ENCODE measurements around a stretch of chr10.

- RRBS: 10% methylated on average over 42 of the region's 120 CpGs
CAGE:
- cytosol, long polyA plus RNA: no peak
- long polyA plus RNA: no peak
- nucleus, long polyA plus RNA: no peak
Observed at GRCh38 chr10:8050290-8051559, 3.8 kb upstream of the GATA3 start.

- RRBS: no CpG with 5 or more reads among the region's 18 CpGs
CAGE:
- cytosol, long polyA plus RNA: no peak
- long polyA plus RNA: no peak
- nucleus, long polyA plus RNA: no peak
Observed at GRCh38 chr10:8073719-8074721, 19.5 kb downstream of the GATA3 start.

DNA sequence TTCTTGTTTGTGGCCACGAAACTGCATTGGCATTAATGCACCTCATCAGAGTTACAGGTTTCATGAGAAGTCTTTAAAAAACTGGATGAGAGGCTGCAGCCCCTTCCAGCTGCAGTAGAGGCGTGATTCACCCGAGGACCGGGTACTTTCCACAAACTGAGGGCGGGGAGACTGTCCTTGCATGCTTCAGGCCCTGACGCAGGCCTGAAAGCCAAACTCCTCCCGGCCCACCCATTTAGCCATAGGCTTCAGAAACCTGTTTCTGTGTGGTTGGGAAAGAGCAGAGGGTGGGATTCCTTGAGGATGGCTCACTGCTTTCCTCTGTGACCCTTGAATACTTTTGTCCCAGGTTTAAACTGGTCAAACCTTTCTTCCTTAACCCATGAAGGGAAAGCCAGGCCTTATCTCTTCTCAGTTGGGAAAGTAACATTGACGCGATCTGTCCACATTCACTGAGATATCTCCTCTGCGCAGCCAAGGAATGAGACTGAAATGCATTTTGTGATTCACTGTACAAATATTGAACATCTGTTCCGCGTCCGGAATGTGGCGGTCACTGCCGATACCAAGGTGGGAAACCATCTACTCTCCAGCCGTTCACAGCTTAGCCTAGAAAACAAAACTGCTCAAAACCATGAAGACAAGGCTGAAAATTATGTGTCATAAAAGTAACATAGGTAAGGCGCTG, 311.7 kb downstream of the GATA3 start:
- RRBS: 23% methylated on average over 4 of the region's 17 CpGs
CAGE:
- cytosol, long polyA plus RNA: no peak
- long polyA plus RNA: no peak
- nucleus, long polyA plus RNA: no peak

DNA sequence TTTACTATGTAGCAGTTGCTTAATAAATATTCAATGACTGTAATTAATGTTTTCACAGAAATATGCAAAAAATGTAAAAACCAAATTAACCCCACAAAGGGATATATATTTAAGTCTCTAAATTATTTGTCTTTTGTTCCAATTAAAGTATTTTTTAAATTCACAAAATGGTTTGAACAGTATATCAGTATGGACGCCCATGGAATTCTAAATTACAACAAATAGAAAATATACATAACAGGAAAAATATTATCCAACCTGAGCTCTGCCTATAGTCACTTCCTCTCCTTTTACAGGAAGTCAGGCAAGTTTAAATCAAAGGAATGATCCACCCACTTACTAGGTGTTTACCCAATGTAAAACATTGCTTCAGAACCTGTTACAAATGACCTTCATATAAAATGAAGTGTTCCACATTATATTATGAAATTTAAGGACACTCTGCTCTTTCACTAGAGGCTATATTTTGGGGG, 722.4 kb downstream of the GATA3 start:
- RRBS: no CpG with 5 or more reads among the region's 1 CpG
CAGE:
- cytosol, long polyA plus RNA: no peak
- long polyA plus RNA: no peak
- nucleus, long polyA plus RNA: no peak

DNA sequence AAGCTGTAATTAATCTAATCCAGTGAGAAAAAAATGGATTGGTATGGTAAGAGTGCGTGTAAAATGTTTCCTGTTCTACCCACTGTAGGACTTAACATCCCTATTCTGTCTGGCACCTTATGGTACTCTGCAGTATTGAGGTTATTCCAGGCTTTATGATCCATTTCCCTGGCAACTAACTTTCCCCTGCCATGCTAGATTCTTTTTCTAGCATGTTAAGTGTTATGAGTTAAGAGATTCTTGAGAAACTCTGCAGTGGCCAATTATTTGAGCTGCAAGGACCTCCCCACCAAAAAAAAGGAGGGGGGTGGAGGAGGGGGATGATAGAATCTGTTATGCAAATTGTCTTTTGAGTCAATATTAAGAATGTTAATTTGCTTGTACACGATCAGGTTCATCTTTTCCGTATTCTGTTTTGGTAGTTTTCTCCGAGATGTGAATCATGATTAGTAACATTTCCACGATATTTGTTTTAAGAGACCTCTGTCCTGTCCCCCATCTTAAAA, 1.7 kb downstream of the CELF2 start:
- RRBS: no CpG with 5 or more reads among the region's 5 CpGs
CAGE:
- cytosol, long polyA plus RNA: no peak
- long polyA plus RNA: no peak
- nucleus, long polyA plus RNA: no peak

DNA sequence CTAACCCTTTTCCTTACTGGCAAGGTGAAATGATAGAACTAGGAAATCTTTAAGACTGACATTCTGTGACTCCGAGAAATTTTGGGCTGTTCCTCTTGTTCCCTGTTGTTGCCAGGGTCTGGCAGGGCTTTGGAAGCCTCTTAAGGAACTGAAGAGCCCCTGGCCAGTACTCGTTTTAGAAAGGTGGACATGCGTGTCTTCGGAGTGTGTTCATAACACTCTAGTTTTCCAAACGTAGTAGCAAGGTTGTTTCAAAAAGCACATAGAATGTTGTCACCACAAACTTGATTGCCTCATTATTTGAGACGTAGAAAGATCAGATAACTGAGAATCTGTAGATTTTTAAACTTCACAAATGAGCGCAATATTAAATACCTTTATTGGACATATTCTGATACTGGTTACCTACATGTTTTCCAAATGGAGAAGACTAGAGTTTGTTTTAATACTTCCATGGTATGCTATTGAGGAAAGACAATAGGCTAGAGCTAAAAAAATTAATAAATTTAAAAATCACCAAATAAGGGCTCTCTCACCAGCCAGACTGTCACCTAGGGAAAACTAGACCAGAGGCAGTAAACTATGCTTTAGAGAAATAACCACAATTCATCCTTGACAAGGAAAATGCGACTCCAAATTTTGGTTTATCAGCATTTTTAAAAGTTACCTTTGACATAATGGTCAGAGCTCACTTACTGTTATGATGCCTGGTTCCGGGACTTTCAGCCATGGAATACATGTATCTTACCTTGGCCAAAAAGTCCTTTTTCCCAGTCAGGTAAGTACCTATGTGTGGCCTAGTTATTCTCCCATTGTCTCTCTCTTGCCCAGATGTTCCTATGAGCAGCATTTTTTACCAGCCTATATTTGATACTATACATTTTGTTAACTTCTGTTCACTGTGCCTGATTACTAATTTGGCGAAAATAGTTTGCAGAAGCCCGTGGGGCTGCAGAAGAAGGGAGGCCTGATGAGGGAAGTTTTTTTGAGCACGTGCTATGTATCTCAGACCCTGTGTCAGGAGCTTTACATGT, 149.4 kb downstream of the CELF2 start:
- RRBS: no CpG with 5 or more reads among the region's 12 CpGs
CAGE:
- cytosol, long polyA plus RNA: no peak
- long polyA plus RNA: no peak
- nucleus, long polyA plus RNA: no peak

DNA sequence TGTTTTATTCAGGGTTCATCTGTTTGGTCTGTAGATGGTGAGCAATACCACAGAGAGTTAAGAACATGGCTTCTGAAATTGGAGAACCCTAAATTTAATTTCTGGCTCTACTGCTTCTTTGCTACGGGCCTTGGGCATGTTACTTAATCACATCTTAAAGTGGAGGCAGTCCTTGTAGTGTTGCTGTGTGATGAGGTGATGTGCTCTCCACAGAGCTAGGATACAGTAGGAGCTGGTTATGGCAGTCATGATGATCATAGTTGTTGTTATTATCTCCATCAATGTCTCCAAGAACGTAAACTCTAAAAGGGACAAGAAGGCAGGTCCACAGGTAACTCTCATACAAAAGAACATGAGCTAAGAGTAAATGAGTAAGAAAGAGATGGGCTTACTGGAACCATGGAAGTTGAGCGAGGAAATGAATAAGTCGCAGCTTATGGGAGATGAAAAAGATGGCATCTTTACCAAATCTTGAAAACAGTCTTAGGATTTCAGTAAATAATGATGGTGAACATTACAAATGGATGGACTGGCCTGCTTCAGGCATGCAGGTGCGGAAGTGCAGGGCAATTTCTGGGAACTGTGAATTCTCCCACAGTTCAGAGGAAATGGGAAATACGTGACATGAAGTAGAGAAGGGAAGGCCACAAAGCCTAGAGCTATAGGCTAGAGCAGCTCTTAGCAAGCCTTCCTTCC, 151.4 kb downstream of the CELF2 start:
- RRBS: no CpG with 5 or more reads among the region's 6 CpGs
CAGE:
- cytosol, long polyA plus RNA: no peak
- long polyA plus RNA: no peak
- nucleus, long polyA plus RNA: no peak

DNA sequence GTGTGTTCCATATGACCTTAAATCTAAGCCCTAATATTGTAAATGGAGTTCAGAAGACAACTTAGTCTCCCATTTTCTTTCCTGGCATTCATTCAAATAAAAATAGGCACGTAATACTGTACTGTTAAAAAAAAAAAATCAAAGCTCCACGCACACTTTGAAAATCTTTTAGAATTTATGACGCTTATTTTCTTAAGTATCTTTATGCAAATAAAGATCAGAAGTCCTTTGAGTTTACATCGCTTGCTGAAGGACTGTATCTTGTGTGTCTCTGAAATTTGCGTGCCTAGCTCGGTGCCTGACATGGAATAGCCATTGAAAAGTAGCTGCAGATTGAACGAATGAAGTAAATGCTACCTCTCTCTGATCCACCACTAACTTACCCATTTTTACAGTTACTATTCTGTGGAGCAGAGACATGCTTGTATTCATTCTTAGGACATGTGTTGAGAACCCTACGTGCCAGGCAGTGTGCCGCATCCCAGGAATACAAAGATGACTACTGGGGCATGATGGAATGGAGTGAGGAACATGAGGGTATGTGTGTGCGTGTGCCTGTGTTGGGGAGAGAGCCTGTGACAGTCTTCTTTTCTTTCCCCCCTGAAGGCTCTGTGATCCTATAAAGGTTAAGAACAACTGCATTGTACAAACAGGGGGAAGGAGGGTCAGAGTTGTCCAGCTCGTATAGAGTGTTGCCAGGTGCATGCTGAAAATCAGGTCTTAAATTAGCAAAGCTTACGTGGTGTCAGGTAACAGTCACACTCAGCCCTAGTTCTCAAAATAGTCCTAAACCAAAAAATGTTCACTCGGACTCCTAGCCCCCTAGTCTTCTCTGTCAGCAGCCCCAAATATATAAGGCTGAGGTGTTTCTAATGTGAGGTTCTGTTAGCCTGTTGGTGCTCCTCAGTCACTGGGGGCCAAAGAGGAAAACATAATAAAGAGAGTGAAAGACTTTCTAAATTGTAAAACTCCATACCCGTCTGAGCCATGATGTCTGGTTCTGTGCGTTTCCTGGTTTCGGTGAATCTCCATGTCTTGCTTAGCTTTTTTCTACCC, 161.8 kb downstream of the CELF2 start:
- RRBS: no CpG with 5 or more reads among the region's 16 CpGs
CAGE:
- cytosol, long polyA plus RNA: no peak
- long polyA plus RNA: no peak
- nucleus, long polyA plus RNA: no peak

- RRBS: no CpG with 5 or more reads among the region's 4 CpGs
CAGE:
- cytosol, long polyA plus RNA: no peak
- long polyA plus RNA: no peak
- nucleus, long polyA plus RNA: no peak
Observed at GRCh38 chr10:11193687-11194083, 176.0 kb downstream of the CELF2 start.

DNA sequence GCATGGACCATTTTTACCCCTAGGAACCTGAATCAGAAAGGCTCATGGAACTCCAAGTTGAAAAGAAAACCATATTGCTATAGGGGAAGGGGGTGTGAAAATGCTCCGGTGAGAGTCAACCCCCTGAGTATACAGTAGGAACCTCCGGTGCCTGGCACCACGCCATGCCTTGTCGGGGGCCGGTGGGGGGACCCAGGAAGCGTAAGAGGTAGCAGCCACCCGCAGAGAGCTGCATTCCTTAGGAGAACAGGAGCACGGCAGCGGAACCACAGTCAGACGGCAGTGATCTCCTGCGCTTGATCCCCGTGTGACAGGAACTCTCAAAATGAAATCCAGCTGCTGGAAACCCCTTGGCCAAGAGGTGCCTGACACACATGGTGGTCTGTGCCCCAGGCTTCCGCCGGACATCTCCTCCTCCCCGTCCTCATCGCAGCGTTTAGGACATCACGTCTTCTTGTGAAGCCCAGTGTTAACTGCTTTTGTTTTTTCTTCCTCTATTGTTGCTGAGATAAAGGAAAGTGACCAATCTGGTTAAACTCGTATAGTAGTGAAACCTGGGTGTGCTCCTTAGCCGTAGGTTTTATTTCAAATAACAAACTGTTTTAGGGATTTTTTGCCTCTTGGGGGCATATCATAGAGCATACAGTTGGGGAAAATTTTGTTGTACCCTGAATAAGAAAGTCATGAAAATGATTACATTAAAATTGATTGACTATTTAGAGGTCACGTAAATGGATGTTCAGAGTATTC, 186.9 kb downstream of the CELF2 start:
- RRBS: 10% methylated on average over 2 of the region's 21 CpGs
CAGE:
- cytosol, long polyA plus RNA: no peak
- long polyA plus RNA: no peak
- nucleus, long polyA plus RNA: no peak

GRCh38 chr10:11207756-11208916, 190.5 kb downstream of the CELF2 start:
- RRBS: no CpG with 5 or more reads among the region's 17 CpGs
CAGE:
- cytosol, long polyA plus RNA: no peak
- long polyA plus RNA: no peak
- nucleus, long polyA plus RNA: no peak

DNA sequence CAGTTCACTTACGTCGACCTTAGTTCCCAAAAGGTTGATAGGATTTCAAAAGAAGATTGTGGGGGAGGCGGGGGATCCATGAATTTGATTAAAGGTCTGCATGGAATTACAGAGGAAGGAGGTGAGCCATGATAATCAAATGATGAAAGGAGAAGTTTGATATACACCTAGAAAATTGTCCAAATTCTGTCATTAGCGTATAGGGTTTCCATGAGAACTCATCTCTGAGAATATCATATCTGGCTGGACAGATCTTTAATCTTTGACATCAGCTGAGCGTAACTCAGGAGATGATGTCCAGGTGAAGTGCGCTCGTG, 206.7 kb downstream of the CELF2 start:
- RRBS: no CpG with 5 or more reads among the region's 7 CpGs
CAGE:
- cytosol, long polyA plus RNA: no peak
- long polyA plus RNA: no peak
- nucleus, long polyA plus RNA: no peak

DNA sequence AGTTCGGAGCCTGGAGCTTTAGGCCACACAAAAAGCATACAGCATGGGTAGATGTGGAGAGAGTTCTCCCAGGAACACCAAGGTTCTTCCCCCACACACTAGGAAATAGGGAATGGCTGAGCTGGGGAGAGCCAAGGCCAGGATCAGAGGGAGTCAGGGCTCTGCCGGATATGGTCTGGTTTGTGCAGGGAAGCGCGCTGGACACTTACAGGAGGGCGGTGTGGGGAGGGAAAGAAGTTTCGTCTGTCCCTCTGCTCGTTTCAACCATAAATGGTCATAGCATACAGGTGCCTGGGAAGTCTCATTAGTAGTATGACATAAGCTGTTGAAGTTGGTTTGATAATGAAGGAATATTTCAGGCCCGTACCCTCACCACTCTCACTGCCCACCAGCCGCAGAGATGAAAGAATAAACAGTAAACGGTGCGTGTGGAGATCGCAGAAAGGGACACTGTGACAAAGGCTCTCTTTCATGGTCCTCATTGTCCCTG, 207.2 kb downstream of the CELF2 start:
- RRBS: no CpG with 5 or more reads among the region's 12 CpGs
CAGE:
- cytosol, long polyA plus RNA: no peak
- long polyA plus RNA: no peak
- nucleus, long polyA plus RNA: no peak

DNA sequence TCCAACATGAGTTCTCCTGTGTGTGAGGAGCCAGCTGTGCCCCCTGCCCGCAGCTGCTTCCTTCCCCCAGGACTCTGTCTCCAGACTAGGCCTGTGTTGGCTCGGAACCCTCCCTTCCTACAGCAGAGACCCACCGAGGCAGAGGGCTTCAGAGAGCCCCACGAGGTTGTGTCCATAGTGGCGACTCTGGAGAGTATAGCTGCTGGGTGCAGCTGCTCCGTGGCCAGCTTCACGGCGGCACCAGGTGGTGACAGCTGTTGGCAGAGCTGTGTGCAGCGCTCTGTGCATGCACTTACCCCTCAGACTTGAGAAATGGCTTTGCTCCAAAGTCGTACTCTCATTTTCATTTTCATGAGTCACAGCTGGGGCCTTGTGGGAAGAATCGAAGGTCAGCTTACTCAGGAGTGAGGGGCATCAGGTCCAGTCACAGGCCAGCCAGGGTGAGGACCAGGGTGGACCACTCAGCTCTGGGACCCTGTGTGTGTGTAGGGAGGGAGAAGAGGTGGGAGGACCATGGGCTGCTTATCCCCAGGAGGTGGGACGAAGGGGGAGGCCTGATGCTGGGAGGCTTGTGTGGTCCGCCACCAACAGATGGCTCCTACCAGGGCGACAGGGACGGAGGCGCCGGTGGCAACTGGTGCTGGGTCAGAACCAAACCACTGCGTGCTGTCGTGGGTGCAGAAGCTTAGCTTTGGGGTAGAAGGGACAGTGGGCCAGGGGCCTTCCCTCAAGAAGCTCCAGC, 224.8 kb downstream of the CELF2 start:
- RRBS: no CpG with 5 or more reads among the region's 19 CpGs
CAGE:
- cytosol, long polyA plus RNA: no peak
- long polyA plus RNA: no peak
- nucleus, long polyA plus RNA: no peak

GRCh38 chr10:11288066-11288315, 270.3 kb downstream of the CELF2 start:
- RRBS: no CpG with 5 or more reads among the region's 4 CpGs
CAGE:
- cytosol, long polyA plus RNA: no peak
- long polyA plus RNA: no peak
- nucleus, long polyA plus RNA: no peak

GRCh38 chr10:11296477-11297688, 279.2 kb downstream of the CELF2 start:
- RRBS: 70% methylated on average over 3 of the region's 14 CpGs
CAGE:
- cytosol, long polyA plus RNA: no peak
- long polyA plus RNA: no peak
- nucleus, long polyA plus RNA: no peak

DNA sequence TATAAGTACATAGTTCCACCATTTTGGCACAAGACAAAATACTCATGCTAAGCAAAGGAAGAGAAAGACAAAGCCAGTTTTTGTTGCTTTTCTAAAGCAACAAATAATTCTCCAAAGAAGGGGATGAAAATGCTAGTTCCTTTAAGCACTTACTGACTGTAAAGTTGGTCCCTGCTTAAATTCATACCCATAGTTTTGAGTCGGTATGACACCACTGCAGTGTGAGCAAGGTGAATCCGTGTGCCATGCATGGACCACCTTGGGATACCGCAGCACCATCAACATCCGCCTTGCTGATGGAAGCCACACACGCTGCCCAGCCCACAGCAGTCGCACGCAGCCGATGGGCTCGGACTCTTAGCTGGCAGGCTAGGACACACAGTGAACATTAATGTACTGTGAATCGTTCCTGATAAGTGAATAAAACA, 275.6 kb downstream of the USP6NL start:
- RRBS: no CpG with 5 or more reads among the region's 10 CpGs
CAGE:
- cytosol, long polyA plus RNA: no peak
- long polyA plus RNA: no peak
- nucleus, long polyA plus RNA: no peak

DNA sequence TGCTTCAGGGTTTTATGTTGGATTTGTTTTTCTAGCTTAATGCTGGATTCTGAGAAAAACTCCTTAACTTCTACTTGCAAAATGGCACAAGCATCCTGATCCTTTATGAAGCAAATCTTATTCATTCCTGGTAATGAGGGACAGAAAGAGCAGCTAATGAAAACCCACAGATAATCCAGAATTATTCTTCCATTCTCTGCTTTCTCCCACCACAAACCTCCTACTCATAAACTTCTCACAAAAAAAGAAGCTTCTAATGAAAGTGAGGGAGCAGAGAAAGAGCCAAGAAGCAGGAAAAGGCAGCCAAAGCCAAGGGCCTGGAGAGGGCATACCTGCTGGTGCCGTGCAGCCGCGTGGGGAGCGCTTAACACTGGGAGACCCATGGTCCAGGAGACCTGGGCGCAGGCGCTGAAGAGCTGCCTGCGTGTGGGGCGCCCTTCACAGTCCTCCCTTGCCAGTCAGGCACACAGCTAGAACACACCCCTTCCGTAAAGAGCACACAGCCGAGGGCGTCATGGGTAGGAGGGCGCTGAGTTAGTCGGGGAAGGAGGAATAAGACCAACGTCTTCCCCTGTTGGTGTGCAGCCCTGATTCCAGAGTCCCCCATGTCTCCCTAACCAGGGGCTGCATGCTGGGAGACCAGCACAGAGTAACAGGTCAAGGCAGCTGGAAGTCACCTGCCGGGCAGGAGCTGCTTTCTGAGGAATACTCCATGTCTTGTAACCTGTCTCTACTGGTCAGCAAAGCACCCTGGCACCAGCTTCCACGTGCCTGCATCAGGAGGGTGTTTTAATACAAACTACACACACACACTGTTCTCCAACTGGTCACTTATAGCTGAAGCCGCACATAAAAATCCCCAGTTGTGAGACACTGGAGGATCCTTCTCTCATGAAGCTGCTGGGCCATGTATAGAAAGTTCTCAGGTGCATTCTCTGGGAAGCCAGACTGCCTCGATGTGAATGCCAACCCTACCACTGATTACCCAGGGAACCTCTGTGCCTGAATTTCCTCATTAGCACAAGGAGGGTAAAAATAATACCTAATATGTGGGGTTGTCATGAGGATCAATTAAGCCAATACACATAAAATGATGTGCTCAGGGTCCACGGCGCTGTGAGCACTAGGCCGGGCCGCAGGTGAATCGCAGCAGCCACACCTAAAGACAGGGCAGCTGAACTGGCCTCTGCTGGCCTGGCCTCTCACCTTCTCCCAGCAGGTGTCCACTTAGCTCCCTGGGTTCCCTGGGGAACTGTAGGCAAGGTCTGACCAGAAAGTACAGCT, 273.8 kb downstream of the USP6NL start:
- RRBS: no CpG with 5 or more reads among the region's 23 CpGs
CAGE:
- cytosol, long polyA plus RNA: no peak
- long polyA plus RNA: no peak
- nucleus, long polyA plus RNA: no peak

- RRBS: no CpG with 5 or more reads among the region's 16 CpGs
CAGE:
- cytosol, long polyA plus RNA: no peak
- long polyA plus RNA: no peak
- nucleus, long polyA plus RNA: no peak
Observed at GRCh38 chr10:11454161-11455610, 156.8 kb downstream of the USP6NL start.

- RRBS: no CpG with 5 or more reads among the region's 4 CpGs
CAGE:
- cytosol, long polyA plus RNA: no peak
- long polyA plus RNA: no peak
- nucleus, long polyA plus RNA: no peak
Observed at GRCh38 chr10:11589263-11590118, 22.0 kb downstream of the USP6NL start.